Left ventricle myocardium (tissue), 1 donor: ENCODE results near the genes AMBRA1, HARBI1, PACSIN3 and ACP2.

GRCh38 chr11:46554142-46554840 lies 39.5 kb downstream of the AMBRA1 start:
- PRO-cap, result no peak

GRCh38 chr11:46593246-46594457 lies at the start of gene AMBRA1:
Gene AMBRA1 (minus strand): TSS chr11:46594023.
- PRO-cap, result bidirectional peak, plus-strand start at chr11:46594133, minus-strand start at chr11:46594038

DNA sequence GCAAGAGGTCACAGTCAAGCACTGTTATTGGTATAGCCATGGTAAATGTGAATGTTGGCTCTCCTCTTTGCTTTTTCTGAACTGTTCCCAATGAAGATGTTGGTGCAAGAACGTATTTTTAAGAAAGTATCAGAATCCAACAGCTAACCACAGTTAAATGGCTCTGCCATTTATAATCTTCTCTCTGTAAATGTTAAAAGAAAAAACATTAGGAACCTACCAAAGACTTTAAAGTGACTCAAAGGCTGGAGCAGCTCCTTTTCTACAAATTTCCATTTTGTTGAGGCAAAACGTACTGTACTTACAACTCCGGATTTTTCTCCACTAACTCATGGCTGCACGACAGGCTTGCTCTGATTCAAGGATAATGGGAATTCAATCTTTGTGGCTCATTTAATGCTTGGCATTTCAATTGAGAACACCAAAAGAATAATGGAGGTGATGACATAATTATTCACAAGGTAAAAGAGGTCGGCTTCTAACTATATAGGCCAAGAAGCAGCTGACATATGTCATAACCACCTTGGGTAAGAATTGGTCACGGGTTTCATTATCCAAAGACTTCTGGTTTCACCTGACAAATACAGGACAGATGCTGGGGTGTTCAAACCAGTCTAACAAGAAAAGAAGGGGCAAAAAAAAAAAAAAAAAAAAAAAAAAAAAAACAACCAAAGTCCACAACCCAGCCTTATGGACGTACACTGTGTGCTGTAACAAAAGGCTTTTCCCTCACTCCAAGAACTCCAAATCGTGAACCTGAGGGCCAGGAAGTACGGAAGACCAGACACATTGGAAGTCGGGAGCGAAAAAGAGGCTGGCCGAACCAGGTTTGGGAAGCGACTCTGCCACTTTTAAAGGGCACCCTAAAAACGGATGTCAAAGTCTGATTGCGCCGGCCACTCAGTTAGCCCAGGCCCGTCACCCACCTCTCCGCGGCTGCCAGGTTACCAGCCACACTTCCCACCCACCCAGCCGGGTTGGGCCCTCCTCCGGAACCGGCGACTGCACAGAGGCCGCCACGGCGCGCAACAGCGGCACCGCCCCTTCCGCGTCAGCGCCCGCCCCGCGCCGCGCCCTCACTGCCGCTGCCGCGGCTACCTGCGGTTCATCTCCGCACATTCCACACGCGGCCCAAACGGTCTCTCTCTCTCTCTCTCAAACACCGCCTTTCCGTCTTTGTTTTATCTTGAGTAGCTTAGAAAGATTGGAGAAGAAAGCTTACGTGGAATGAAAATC lies at the start of gene HARBI1:
TSS of gene HARBI1 (minus strand) at position 1,030 of the 1,236 bp plus-strand sequence.
- PRO-cap, result bidirectional peak, plus-strand start outside the sequence, minus-strand start at position 979 of the sequence

DNA sequence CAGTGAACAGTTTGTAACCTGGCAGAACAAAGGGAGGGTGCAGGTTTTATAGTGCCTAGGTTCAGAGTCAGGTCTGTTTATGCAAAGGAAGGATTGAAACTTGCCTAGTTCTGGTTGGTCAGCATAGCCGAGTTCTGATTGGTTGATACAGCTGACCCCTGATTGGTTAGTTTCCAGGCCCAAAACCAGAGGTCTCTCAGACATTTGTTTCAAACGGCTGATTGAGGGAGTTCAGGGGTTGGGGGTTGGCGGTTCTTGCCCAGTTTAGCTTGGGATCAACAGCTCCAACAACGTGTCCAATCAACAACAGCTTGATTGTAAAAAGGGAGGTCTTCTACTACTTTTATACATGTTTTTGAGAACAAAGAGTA lies 25.6 kb downstream of the ATG13 start:
- PRO-cap, result no peak

- PRO-cap, result unidirectional peak, minus-strand start at chr11:46895958
Observed at GRCh38 chr11:46895716-46896157, 22.6 kb downstream of the LRP4 start.

DNA sequence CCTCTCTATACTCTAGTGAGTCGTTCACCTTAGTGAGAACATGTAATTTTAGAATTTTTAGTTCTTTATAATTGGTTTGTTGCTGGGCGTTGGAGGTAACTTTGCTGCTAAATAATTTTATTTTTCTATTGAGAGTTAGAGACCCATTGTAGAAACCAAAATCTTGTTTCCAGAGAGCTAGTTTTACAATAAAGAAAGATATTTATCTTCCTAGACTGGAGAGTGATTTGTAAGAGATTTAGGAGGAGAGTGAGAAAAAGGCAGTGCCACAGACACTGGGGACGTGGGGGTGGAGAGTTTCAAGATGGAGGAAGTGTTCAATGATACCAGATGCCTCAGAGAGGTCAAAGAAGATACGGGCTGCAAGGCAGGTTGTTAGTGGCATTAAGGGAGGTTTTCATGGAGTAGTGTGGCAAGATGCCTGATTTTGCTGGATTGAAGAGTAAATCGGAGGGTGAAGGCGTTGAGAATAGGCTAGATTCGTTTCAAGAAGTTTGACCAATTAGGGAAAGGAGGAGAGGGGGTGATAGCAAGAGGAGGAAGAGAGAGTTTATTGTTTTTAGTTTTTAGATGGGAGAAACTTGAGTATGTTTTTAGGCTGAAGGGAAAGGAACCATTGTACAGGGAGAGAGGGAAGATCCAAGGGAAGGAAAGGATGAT lies 16.3 kb downstream of the CSTPP1 start:
- PRO-cap, result no peak

DNA sequence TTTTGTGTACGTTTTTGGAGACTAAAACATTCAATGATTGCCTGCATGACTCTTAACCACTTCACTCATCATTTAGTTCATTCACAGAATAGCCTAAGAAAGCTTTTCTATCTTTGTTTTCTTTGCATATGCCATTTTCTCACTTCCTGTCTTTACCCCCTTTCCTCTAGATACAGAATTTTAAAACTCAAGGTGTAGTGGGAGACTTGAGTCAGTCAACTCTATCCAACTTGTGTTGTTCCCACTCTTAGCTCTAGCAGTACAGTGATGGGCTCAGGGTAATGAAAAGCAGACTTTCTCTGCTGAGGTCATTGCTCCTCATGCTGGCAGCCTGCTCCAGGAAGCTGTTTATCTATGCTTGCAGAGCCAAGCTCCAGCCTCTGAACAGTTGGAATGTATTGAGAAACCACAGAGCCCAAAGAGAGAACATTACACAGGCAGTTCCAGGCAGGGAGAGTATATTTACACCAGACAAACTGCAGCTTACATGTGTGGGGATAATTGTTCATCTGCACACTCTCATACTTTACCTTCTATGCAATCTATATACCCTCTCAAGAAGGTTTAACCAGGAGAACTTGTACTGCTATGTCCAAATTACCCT lies 68.1 kb downstream of the CSTPP1 start:
- PRO-cap, result no peak

GRCh38 chr11:47186299-47186490 lies at the start of gene PACSIN3:
Gene PACSIN3 (minus strand): TSS chr11:47186434.
- PRO-cap, result bidirectional peak, plus-strand start at chr11:47186515, minus-strand start at chr11:47186407

DNA sequence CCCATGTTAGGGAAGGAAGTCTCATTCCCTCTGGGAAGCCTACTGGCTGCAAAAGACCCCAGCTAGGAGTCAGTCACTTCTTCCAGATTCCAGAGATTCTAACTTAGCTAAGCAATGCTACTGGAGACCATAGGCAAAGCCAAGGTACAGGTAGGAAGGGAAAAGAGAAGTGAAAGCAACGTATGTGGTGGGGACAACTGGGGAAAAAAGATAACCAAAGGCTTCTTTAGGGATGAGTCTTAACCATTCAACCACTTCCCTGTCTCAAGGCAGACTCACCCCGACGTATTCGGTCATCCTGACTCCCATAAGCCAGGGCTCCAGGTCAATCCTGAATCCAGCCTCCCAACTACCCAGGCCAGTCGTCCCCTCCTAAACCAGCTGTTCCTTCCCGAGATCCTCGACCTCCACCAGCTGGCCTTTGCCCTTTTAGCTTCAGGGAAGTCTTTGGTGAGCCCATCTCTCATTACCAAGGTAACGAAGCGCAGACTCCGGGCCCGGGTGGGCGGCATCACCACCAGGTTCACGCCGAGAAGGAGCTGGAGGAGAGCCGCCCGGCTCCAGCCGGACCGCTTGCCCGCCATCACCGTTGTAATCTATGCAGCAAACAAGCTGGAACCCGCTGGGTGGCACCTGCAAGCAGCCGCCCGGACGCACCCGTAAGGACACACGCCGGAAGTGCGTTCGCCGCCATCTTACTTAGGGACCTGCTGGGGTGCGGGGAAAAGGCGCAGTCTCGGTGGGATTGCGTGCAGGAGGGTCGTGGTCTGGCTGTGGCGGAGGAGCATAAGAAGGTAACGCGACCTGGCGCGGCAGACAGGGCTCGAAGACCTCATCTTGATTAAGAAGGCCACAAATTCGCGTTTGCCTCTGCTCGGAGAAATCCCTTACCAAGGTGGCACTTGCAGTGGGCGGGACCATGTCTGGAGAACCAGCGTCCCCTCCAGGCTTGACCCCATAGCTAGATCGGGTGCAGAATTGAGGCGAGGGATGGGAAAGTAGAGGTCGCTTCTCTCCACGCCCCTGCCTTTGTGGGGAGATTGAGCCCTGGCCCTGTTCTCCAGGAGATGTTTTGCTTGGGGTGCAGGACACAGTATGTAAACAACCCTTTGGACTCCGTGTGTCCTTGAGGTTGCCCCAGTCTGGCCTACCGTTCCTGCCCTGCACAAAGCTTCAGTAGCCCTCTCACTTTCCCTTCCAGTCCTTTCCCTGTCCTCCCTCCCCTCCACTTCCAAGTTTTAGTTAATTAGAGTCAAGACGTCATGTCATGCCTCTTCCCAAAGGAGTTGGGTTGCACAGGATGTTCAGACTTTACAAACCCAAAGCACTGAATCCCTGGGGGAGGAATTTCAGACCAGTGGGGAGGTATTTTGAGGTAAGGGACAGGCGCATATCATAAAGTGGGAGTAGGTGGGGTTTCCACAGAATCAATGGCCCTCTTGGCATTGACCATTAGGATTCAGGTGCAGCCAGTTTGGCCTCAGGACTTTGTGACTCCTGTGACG lies at the start of gene ACP2:
TSS of gene ACP2 (minus strand) at position 609 of the 1,505 bp plus-strand sequence.
- PRO-cap, result bidirectional peak, plus-strand start at position 928 of the sequence, minus-strand start at position 600 of the sequence

DNA sequence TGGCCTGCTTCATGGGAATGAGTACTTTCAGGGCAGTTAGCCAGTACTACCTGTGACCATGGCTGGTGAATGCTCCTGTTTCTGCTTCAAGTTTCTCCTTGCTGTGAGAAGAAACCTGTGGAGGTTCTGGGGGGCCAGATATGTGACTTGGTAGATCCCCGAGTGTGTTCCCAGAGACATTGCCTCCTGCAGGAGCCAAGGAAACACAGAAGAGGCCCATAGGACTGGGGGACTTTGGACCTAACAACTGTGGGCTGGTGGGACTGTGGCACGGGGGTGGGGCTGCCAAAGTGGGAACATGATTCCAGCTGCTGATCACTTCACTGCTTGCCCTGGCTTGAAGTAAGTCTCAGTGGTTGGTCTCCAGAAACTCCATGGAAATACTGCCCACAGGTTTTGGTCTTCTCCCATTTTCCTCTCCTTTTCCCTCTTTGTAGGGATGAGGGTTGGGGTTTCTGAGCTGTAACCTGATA lies 4.1 kb upstream of the NR1H3 start:
- PRO-cap, result no peak

DNA sequence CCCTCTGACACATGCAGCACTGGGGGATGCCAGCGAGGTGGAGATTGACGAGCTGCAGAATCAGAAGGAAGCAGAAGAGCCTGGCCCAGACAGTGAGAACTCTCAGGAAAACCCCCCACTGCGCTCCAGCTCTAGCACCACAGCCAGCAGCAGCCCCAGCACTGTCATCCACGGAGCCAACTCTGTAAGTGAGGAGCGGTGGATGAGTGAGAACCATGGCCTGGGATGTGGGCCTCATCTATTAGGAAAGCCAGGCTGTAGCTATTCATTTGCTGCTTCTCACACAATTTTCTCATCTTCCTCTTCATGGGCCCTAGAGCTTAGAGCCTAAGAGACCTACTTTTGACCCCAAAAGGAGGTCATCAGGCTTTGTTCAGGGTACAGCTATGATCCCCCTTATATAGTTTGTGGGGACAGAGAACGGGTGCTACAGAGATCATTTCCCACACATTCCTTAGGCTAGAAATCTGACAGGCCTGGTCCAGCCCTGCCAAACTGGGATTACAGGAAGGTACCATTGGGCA lies 26.6 kb downstream of the NR1H3 start:
- PRO-cap, result no peak

DNA sequence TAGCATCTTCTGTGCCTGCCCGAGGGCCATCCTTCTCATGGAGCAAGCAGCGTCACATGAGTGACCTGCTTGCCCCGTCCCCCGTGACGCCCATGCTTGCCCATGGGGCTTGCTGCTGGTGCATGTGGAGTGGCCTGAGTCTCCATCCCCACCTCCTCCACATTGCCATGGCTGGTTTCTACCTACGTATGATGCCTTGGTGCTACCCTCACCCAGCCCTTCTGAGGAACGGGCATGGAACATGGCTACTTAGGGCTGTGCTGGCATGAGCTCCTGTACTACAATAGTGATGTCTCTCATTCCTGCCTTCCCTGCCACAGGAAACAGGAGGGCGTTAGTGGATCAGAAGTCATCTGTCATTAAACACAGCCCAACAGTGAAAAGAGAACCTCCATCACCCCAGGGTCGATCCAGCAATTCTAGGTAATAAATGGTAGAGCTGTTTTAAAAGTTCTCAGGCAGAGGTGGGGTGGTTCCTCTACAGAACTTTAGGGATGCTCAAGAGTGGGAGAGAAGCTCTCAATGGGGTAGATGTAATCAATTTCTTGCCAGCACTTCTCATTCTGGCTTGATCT lies 31.4 kb downstream of the NR1H3 start:
- PRO-cap, result no peak

DNA sequence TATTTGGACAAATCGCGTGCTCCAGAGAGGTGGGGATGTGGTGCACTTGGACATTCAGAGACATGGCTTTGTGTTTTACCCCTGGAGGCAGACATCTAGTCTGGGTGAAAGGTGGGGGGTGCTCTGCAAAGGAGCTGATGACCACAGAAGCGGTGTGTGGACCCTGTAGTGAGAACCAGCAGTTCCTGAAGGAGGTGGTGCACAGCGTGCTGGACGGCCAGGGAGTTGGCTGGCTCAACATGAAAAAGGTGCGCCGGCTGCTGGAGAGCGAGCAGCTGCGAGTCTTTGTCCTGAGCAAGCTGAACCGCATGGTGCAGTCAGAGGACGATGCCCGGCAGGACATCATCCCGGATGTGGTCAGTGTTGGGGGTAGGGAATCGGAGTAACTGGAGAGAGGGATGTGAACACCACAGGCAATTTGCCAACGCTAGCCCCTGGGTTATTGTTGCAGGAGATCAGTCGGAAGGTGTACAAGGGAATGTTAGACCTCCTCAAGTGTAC lies 32.0 kb downstream of the NR1H3 start:
- PRO-cap, result no peak

DNA sequence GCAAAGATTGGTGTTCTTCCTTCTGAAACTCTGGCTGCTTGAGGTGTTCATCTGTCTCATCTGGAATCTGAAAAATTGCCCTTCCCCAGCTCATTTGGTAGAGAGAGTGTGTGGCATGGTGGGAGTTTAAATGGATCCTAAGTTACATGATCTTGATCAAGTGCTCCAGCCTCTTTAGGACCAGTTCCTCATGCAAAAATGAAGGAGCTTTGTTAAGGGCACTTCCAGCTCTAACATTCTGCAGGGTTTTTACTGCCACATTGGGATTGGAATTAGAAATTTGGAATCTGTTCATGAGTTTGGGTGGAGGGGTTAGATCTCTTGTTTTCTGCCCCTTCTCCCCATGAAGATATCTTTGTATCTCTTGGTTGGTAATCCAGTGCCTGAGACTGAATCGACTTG lies 34.3 kb downstream of the NR1H3 start:
- PRO-cap, result no peak

- PRO-cap, result no peak
Observed at GRCh38 chr11:47377924-47378253, 458 bp downstream of the SPI1 start.

DNA sequence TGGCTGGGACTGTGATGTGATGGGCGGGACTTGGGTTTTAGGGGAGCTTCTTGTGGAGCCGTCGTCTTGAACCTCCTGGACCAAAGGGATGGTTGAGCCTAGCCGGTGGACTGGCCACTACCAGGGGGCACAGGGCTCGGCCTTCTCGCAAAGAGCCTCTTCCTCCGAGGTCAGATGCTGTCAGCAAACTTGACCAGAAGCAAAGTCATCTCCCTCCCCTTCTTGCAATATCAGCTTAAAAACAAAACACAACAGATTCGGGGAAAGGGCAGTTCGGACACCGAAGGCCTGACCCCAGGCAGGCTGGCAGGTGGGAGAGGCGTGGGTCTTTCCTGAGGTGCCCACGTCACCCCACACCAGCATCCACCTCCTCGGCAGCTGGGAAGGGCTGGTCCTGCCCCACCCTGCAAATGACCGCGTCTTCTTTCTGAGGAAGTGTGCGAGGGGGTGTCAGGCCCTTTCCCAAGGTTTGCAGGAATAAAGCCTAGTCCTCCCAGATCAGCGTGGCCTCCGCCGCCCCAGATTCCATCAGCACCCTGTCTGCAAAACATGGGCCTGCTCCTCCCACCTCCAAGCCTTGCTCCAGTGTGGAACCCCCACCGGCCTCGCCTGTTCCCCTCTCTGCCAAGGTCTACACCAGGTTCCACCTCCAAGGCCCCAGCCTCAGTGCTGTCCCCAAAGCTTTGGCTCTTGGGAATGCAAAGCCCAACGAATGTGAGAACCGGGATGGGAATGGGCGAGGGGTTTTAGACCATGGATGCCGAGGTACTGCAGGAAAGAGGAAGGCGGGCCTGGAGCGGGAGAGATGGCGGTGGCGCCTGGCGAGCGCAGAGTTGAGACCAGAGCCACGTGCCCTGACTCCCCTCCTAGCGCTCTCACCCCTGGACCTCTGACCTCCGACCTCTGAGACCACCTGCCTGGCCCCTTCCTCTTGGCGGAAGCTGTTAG lies 14.4 kb upstream of the SLC39A13 start:
- PRO-cap, result no peak

DNA sequence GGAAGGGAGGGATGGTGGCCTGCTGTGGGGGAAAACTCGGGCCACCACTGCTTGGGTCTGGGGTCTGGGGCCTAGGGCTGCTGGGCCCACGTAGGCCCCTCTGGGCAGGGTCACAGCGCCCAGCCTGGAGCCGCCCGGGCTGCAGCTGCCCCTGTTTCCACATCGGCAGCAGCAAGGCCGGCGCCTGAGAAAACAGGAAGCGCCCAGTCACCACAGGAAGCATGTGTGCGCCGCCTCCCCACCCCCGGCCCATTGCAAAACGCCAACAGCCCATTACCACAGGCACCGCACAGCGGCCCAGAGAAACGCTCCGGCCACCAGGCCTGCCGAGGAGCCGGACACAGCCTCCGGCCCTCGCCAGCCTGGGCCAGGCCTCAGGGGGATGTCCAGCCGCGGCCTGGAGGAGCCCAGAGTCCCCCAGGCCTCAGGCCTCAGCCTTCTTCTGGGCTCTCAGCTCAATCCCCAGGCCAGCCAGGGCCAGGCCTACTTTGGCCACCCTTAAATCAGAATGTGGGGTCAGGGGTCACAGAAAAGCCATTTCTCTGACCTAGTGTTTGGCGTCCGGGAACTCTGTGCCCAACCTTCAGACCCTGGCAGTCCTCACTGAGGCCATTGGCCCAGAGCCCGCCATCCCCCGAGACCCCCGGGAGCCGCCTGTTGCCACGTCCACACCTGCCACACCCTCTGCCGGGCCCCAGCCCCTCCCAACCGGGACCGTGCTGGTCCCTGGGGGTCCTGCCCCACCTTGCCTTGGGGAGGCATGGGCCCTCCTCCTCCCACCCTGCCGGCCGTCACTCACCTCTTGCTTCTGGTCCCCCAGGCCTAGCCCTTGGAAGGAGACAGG lies 13.5 kb upstream of the SLC39A13 start:
- PRO-cap, result bidirectional peak, plus-strand start at position 300 of the sequence, minus-strand start at position 193 of the sequence

GRCh38 chr11:47469223-47470187 lies 20.6 kb upstream of the RAPSN start:
- PRO-cap, result no peak

- PRO-cap, result no peak
Observed at GRCh38 chr11:47499231-47500031, 50.5 kb upstream of the RAPSN start.

DNA sequence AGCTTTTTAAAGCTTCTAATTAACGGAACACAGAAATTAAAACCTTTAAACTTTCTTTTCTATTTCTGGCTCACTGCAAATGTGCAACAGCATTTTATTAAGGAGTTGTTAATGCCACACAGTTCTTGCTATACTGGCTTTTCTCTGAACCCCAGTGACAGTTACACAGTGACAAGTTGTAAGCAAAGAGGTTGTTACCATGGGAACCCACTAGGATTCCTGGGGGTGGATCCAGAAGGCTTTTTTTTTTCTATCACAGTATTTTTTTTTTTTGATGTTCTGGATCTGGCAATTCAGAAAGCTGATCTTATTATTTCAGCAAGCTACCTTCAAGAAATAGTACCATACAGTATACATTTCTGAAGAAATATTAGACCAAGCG lies 20.1 kb downstream of the CELF1 start:
- PRO-cap, result no peak